Endodermal cell (in vitro differentiated cells): ENCODE measurements around the genes UGT2B11, UGT2A1, SULT1E1, CSN2 and FDCSP.

DNA sequence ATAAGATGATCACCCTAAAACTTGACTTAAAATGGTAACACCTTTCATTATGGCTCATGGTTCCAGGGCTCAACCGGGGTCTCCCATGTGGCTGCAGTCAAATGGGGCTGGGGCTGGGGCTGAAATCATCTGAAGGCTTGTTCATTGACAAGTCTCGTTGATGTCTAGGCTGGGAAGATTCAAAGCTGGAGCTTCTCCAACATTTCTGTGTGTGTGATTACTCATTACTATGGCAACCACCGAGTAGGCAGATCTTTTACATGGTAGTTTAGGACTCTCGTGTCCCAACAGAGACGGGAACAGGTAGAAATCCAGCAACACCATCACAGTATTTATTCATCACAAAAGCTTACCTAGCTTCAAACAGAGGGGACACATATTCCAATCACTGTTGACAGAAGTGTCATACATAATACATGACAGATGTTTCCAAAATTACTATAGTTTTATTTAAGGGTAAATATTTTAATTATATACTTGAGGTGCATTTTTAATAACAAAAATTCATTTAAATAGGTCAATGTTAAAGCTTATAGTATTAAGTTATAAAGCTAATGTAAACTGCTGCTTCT lies 7.7 kb downstream of the YTHDC1 start:
- PRO-cap = no peak

GRCh38 chr4:68348839-68349182 lies 1.1 kb downstream of the YTHDC1 start:
- PRO-cap = no peak

- PRO-cap = bidirectional peak, plus-strand start at chr4:68407519, minus-strand start at chr4:68407242
Measured at GRCh38 chr4:68406871-68407687, 40.2 kb upstream of the TMPRSS11E start.

GRCh38 chr4:69057383-69057786 lies 38.9 kb upstream of the UGT2B7 start:
- PRO-cap = no peak

GRCh38 chr4:69057787-69058478 lies 38.3 kb upstream of the UGT2B7 start:
- PRO-cap = no peak

- PRO-cap = no peak
Measured at GRCh38 chr4:69166325-69166704, 48.2 kb downstream of the UGT2B11 start.

GRCh38 chr4:69214465-69214825 lies at the start of gene UGT2B11:
Gene UGT2B11, minus strand, starts transcription at chr4:69214748.
- PRO-cap = no peak

- PRO-cap = no peak
Measured at GRCh38 chr4:69430785-69431322, 64.9 kb downstream of the UGT2B4 start.

DNA sequence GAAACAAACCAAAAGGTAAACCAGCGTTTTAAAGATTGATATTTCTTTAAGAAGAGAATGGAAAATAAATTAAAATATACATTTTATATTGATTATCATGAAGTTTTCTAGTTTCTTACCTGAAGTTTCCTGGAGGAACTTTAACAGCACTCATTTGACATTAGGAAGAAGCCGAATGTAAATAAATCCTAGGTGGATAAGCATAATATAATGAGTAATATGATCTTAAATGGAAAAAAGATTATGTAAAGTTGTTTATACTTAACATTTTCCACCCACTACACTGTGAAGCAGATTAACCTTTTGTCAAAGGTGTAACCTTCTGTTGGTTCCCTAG lies at the start of gene UGT2A1:
TSS of gene UGT2A1 (minus strand) at position 179 of the 337 bp plus-strand sequence.
- PRO-cap = no peak

DNA sequence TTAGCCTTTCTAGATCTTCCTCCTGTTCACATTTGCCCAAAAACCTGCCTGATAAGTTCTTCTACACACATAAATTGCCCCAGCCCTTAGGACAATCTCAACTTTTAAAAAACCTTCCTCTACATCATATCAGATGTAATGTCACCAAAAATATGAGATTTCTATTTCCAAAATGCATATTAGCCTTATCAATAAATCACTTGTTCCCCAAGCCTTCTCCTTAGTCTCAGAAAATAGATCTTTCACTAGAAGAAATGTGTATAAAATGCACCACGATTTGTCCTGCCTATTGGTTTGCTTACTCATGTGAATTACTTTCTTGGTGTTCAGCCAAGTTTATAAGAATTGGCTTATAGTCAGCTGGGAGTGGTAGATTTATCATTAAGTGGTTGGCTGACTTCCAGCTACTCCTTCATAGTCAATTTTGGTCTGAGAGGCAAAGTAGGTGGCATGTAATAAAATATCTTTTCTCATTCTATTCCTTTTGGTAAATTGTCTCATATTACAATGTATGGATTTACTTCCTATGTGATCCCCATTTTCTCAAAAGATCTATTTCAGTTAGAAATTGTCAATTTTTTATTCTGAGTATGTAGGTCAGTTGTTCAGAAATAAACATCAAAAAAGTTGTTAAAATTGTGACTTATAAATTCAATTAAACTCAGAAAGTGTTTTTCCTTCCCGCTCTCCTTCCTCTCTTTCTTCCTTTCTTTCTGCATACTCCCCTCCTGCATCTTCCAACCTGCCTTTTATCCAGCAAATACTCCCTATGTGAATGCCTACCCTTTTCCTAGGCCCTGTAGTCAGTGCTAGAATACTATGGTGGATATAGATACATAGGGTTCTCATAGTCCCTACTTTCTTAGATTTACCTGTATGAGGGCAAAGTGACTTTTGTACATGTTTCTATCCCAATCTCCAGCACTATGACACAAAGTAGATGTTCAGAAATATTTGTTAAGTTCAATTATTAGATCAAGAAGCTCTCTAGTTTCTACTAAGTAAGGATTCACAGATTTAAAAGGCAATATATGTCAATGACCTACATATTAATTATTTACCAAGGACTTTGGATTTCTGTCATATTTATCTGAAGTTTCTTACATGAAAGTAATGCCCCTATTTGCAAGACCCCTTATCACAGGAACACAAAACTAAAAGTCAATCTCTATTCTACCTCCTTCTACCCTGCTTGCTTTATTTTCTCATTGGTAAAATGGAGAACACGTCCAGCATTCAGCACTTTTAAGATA lies 971 bp downstream of the SULT1E1 start:
- PRO-cap = no peak

- PRO-cap = no peak
Measured at GRCh38 chr4:69859801-69860482, at the start of gene SULT1E1. Gene SULT1E1, minus strand, starts transcription at chr4:69860145.

GRCh38 chr4:69965576-69965899 lies at the start of gene CSN2:
Gene CSN2, minus strand, starts transcription at chr4:69965728.
- PRO-cap = no peak

GRCh38 chr4:70225963-70226247 lies at the start of gene FDCSP:
Gene FDCSP, plus strand, starts transcription at chr4:70226124.
- PRO-cap = no peak

DNA sequence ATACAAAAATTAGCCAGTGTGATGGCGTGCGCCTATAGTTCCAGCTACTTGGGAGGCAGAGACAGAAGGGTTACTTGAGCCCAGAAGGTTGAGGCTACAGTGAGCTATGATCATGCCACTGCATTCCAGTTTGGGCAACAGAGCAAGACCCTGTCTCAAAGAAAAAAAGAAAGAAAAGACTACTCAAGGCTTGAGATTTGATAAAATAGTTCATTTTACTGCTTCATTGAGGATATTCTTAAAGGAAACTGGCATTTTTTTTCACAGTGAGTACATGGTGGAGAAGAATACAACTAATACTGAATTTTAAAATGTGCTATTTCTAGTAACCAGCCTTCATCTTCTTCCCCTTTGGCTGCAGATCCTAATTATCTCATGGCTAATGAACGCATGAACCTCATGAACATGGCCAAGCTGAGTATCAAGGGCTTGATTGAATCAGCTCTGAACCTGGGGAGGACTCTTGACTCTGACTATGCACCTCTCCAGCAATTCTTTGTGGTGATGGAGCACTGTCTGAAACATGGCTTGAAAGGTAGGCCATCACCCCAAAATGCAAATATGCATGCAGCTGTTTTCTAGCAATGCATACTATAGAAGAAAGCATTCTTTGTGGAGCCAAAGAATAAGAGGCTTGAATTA lies 40.5 kb downstream of the RUFY3 start:
- PRO-cap = no peak

GRCh38 chr4:70775089-70775528 lies 53.3 kb downstream of the RUFY3 start:
- PRO-cap = no peak

DNA sequence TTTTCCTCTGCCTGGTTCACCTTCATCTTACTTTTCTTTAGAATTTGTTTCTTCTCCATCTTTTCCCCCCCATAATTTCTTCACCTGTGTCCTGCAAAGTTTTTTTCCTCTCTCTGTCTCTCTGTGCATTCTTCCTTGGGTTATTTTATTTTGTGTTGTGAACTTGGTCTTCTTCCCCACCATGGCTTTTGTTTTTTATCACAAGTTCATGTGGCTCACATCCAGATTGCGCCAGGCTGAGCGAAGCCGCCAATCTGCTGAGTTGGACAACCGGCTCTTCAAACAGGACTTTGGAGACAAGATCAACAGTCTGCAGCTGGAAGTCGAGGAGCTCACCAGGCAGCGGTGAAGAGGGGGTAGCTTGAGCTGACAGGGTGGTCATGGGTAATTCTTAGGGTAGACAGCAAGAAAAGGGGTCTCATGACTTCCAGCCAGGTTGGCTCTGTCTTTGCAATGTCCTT lies 46.1 kb downstream of the GRSF1 start:
- PRO-cap = no peak

- PRO-cap = no peak
Measured at GRCh38 chr4:70927763-70928208, 25.6 kb downstream of the MOB1B start.

DNA sequence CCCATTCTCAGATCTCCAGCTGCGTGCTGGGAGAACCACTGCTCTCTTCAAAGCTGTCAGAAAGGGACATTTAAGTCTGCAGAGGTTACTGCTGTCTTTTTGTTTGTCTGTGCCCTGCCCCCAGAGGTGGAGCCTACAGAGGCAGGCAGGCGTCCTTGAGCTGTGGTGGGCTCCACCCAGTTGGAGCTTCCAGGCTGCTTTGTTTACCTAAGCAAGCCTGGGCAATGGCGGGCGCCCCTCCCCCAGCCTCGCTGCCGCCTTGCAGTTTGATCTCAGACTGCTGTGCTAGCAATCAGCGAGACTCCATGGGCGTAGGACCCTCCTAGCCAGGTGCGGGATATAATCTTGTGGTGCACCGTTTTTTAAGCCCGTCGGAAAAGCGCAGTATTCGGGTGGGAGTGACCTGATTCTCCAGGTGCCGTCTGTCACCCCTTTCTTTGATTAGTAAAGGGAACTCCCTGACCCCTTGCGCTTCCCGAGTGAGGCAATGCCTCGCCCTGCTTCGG lies 65.8 kb downstream of the DCK start:
- PRO-cap = unidirectional peak, plus-strand start at position 288 of the sequence; unidirectional peak, minus-strand start at position 445 of the sequence

- PRO-cap = no peak
Measured at GRCh38 chr4:71187802-71188532, 908 bp downstream of the SLC4A4 start.

DNA sequence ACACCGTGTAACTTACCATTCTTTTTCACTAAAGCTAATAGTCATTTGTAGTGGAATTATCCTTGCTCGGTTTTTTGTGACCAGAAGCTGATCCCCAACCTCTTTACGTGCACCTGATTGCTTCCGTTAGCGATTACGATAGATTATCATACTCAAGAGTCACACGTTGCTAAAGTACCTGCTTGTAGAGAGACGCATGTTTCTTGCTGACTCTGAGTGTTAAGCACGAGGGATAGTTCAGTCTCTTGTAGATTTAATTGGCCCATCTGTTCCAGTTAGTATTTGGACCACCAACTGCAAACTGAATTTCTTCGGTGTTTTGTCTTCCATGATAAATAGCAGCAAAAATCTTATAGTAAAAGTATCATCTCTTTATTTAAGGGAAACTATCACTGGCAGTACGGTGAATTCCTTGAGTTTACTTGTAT lies 521 bp upstream of the COX18 start:
- PRO-cap = unidirectional peak, minus-strand start at position 211 of the sequence